SK-N-DZ (cell line): Measurements from ENCODE around the gene FBXO10.

RAMPAGE:
- cytosol, long total RNA, result no peak
- nucleus, long total RNA, result no peak
Observed at GRCh38 chr9:36153149-36153502, 16.1 kb upstream of the CCIN start.

RAMPAGE:
- cytosol, long total RNA, result no peak
- nucleus, long total RNA, result no peak
Observed at GRCh38 chr9:36316569-36317254, 58.5 kb upstream of the GNE start.

GRCh38 chr9:36402321-36403021 is 2.4 kb upstream of the RNF38 start:
RAMPAGE:
- cytosol, long total RNA, result no peak
- nucleus, long total RNA, result no peak

DNA sequence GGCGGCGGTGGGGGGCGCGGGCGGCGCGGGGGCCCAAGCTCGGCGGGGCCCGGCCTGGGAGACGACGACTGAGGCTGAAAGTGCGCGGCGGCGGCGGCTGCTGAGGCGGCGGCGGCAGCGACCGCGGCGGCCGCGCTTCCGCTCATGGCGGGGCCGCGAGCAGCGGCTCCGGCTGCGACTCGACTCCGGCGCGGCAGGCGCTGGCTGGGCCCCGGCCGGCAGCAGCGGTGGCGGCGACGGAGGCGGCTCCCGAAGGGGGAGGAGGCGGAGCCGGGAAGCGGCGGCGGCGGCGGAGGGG is 85.3 kb upstream of the MELK start:
RAMPAGE:
- cytosol, long total RNA, result no peak
- nucleus, long total RNA, result no peak

DNA sequence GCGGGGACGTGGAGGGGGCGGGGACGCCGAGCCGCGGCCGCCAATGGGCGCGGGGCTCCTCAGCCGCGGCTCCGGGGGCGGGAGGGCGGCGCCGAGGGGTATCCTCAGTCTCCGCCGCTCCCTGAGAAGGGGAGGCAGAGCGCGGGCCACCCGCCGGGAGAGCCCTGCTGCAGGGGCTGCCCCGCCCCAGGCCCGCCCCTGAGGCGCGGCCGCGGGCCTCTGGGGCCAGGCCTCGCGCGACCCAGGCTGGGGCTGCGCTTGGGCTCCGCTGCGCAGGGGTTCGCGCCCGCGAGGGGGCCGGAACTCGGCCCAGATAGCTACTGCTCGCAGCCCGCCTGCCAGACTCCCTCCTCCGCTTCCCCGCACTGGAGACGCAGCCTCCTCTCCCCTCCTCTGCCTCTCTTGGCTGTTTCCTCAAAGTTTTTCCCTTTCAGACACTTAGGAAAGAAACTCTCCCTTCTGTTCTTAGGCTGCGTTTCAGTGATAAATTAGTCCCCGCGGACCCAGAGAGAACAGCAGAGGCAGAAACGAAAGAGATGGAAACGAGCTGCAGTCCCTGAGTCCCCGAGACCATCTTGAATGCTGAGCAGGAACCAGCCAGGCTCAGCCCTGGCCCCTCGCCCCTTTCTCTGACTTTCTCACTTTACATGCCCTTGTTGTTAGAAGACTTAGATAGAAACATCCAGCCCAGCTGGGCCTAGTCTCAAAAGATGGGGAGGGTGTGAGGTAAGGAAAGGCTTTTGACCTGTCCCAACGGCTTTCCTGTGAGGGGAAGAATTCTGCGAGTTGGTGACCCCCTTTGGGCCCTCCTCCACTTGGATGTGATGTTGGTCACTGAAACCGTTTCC is 84.8 kb upstream of the MELK start:
RAMPAGE:
- cytosol, long total RNA, result no peak
- nucleus, long total RNA, result no peak

RAMPAGE:
- cytosol, long total RNA, result no peak
- nucleus, long total RNA, result no peak
Observed at GRCh38 chr9:36503697-36504539, 68.8 kb upstream of the MELK start.

GRCh38 chr9:37004384-37004885 is 29.6 kb downstream of the PAX5 start:
RAMPAGE:
- cytosol, long total RNA, result no peak
- nucleus, long total RNA, result no peak

DNA sequence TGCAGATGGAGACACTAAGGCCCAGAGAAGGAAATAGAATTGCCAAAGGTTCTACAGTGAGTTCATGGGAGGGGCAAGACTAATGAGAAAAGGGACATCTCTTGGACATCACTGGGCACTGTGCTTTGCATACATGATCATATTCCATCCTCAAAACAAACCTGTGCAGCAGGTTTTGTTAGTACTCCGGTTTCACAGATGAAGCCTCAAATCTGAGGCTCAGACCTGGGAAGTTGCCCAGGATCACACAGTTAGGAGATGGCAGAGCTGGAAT is 13.3 kb upstream of the PAX5 start:
RAMPAGE:
- cytosol, long total RNA, result no peak
- nucleus, long total RNA, result no peak

RAMPAGE:
- cytosol, long total RNA, result no peak
- nucleus, long total RNA, result no peak
Observed at GRCh38 chr9:37187048-37187675, 66.8 kb downstream of the ZCCHC7 start.

DNA sequence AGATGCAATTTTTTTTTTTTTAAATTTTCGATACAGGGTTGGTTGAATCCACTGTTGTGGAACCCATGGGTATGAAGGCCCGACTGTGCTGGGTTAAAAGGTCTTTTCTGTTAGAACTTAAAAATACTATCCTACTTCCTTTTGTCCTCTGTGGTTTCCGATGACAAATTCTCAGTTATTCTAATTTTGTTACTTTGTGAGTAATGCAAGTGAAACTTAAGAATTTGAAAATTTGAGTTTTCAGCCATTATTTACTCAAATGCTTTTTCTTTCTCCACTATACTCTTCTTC is 67.3 kb downstream of the ZCCHC7 start:
RAMPAGE:
- cytosol, long total RNA, result no peak
- nucleus, long total RNA, result no peak

RAMPAGE:
- cytosol, long total RNA, result no peak
- nucleus, long total RNA, result no peak
Observed at GRCh38 chr9:37200404-37201051, 80.2 kb downstream of the ZCCHC7 start.

DNA sequence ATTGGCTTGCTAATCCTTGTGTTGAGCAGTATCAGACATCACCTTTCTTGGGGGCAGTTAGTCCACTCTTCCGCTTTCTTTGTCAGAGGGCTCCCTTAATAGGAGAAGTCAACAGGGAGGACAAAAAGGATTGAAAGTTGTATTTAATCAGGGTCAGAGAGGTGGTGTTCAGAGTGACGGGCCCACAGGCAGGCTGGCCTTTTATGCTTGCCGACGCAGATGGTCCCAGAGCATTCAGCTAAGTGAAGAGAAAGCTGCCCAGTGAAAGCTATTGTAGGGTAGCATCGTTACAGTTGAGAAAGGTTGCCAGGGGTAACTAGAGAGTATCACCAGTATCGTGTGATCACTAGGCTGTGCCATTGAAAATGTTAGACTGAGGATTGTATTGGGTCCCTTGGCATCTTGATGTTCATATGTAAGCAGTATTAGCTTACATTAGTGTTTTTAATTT is 131.1 kb downstream of the ZCCHC7 start:
RAMPAGE:
- cytosol, long total RNA, result no peak
- nucleus, long total RNA, result no peak

DNA sequence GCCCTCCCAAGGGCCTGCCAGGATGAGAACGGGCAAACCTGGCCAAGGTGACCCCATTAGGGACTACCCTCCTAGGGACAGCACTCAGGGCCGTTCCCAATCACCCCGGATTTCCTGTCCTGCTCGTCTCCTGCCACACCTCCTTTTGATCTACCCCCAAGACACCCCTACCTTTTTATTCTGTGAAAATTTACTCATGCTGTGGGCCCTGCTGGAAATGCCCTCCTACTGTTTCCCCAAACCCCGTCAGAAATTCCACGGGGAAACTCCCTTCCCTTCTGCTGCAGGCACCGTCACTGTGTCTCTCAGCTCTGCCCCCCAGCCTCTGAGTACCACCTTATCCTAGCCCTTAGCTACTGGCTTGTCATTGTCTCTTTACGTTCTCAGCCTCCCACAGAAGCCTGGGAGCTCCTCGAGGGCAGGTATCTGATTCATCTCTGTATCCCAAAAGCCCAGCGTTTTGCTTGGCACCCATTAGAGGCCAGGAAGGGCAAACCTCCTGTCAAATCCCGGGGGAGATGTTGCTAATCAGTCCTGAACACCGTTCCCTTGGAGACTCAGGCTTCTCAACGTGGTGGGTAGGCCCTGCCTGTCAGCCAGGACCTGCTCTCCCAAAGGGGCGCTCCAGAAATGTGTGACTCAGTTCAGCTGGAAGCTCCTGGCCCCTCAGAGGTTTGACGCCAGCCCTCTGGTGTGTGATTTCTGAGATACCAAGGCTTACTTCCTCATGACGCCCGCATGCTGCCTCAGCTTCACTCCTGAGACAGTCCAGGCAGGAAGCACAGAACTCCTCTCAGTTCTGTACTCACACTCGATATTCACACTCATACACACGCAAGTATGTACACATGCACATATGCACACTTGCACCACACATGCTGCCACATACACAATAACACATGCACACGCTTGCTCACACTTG is 50.7 kb upstream of the GRHPR start:
RAMPAGE:
- cytosol, long total RNA, result no peak
- nucleus, long total RNA, result no peak

RAMPAGE:
- cytosol, long total RNA, result no peak
- nucleus, long total RNA, result no peak
Observed at GRCh38 chr9:37377969-37378849, 44.3 kb upstream of the GRHPR start.

RAMPAGE:
- cytosol, long total RNA, result no peak
- nucleus, long total RNA, result no peak
Observed at GRCh38 chr9:37408684-37409693, 13.5 kb upstream of the GRHPR start.

DNA sequence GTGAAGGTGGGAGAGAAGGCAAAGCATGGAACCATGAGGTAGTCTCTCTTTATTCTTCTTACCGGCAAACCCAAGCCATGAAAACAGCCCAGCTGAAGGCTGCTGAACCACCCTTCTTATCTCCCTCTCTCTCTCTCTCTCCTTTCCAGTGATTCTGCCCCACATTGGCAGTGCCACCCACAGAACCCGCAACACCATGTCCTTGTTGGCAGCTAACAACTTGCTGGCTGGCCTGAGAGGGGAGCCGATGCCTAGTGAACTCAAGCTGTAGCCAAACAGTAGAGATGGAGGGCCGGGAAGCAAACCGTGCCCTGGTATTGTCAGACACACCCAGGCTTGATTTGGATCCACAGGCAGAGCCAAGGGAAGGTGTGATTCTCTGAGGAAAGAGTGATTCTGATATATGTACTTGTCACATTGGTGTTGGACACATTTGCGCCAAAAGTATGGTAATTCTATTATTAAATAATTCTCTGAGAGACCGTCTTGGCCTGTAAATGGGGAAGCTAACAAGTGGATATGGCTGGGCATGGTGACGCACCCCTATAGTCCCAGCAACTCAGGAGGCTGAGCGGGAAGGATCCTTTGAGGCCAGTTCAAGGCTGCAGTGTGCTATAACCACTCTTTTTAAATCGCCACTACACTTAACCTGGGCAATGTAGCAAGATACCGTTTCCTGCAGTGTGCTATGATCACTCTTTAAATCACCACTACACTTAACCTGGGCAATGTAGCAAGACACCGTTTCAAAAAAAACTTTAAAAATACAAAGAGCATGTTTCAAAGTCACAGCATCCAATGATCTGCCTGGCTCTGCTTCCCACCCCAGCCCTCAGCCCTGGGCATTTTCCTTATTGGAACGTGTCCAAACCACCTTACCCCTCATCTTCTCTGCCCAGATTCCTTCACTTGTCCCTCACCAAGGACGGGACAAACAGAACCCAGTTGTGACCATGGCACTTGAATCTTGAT is 14.3 kb downstream of the GRHPR start:
RAMPAGE:
- cytosol, long total RNA, result no peak
- nucleus, long total RNA, result no peak

GRCh38 chr9:37503578-37504259 is 18.0 kb downstream of the POLR1E start:
RAMPAGE:
- cytosol, long total RNA, result no peak
- nucleus, long total RNA, result no peak

GRCh38 chr9:37575986-37576836 is at the start of gene FBXO10:
Gene FBXO10, minus strand, starts transcription at chr9:37576380.
RAMPAGE:
- cytosol, long total RNA, result no peak
- nucleus, long total RNA, result no peak

RAMPAGE:
- cytosol, long total RNA, result no peak
- nucleus, long total RNA, result no peak
Observed at GRCh38 chr9:38067044-38068005, 1.7 kb downstream of the SHB start.

DNA sequence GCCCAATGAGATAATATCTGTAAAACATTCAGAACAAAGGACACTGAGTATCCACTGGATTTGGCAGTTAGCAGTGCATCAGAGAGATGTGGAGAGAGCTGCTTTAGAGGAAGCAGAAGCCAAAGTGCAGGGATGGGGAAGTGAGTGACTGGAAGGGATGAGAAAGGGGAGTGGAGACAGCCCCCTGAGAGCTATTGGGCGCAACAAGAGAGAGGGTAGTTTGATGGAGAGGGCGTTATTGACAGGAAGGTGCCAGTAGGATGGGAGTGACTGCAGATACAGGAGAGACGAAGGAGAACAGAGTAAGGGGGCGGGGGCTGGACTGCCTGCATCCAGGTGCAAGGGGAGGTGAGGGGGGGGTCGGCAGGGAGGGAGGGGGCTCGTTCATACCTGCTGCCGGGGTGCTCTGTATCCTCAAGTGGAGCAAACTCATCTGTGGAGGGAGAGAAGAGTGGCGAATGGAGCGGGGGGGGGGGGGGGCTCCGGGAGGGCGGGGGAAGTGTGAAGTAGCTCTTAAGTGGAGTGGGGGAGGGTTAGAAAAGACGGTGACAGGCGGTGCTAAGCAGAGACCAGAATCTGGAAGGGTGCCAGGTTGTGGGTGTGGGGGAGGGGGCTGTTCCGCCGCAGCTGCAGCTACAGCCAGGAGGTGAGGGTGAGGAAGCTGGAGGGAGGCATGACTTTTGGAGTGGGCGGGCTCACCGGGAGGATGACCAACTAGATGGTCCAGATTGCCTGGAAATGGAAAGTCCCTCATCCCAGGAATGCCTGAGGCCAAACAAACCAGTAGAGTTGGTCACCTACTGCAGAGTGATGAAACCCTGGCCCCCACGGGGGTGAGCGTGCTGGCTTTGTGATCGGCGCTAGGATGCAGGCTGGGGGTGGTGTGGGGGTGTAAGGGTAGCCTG is 157.8 kb upstream of the SHB start:
RAMPAGE:
- cytosol, long total RNA, result no peak
- nucleus, long total RNA, result no peak